ENCODE data around the genes ZNF430, ZNF208 and ZNF675.

DNA sequence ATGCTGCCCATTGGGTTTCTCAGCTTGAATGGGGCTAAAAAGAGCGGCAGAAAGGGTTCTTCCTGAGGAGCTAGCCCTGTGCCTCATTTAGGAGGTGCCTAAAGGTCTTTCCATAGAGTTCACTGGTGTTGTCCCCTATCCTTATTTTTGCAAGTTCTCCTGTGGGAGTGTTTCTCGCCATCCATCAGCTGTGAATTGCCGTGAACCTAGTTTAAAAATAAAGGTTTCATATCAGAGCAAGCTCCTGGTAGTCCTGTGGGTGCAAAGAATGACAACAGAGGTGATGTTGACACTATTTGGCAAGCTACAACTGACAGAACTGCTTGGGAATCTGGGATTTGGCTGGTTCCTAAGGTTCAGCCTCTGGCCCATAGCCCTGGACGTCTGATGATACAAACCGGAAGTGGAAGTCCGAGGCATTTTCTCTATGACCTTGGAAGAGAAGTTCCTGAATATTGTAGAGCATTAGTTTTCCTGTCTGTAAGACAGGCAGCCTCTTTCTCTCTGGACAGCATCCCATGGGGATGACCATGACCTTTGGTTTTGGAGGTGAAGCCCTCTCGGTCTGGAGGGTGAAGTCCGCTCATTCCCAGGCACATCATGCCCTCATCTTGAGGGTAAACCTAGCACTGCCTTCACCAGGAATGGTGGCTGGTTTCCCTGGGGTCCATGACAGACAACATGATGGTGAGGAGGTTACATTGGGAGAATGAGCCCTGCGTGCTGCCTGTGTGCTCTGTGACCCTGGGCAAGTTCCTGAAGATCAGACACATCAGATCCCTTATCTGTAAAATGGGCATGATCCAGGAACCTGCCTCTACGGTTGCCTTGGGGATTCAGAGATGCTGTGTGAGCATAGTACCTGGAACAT, 29.1 kb downstream of the GATAD2A start:
- RRBS = no CpG with 5 or more reads among the region's 10 CpGs

- RRBS = 94% methylated on average over 5 of the region's 25 CpGs
These were observed 53.2 kb downstream of the TSSK6 start for GRCh38 chr19:19461785-19462875.

DNA sequence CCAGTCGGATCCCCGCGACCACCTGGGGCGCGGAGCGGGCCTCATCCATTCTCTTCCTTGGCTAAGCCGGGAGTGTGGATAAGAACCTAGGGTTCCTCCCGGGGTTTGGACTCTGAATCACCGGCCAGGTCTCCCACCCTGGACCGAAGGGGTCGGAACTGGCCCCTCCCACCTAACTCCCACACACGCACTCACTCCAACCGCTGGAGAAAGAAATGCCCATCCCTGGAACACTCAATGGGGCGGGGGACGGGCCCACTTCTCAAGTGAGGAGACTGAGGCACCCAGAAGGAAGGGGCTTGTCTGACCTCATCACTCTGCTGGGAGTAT, 445 bp downstream of the CILP2 start:
- RRBS = 8% methylated on average over 4 of the region's 15 CpGs

DNA sequence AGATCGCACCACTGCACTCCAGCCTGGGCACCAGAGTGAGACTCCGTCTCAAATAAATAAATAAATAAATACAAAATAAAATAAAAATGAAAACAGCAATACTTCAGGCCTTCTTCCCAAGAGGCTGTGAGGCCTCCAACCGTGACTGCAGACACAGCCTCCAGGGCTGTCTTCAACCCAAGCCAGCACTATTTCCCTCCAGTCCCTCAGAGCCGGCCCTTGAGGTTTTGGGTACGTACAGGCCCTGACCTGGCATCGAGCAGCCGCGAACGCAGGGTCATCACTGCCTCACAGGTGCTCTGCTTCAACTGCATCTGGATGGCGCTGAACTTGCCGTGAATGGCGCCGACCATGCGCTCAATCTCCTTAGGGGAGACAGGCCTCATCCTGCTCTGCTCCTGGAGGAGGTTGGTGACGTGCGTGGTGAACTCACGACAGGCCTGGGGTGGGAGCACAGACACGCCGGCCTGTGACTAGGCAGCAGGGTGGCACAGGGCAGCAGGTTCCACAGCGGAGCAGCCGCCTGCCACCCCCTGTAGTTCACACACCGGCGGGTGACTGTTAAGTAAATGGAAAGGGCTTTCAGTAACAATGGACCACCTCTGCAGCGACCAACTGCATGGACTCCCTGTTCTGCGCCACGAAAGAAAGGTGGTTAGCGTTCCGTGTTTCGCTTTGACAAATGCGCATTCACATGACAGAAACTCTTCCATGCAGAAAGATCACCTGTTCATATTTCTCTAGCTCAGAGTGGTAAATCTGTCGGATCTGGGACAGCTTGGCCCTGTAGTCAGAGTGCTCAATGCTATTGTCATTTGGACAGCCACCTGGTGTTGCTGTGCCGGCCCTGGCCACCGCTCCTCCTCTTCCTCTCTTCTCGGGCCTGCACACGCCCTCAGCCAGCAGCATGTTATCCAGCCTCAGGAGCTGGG, 32.1 kb downstream of the CILP2 start:
- RRBS = 100% methylated on average over 1 of the region's 35 CpGs

DNA sequence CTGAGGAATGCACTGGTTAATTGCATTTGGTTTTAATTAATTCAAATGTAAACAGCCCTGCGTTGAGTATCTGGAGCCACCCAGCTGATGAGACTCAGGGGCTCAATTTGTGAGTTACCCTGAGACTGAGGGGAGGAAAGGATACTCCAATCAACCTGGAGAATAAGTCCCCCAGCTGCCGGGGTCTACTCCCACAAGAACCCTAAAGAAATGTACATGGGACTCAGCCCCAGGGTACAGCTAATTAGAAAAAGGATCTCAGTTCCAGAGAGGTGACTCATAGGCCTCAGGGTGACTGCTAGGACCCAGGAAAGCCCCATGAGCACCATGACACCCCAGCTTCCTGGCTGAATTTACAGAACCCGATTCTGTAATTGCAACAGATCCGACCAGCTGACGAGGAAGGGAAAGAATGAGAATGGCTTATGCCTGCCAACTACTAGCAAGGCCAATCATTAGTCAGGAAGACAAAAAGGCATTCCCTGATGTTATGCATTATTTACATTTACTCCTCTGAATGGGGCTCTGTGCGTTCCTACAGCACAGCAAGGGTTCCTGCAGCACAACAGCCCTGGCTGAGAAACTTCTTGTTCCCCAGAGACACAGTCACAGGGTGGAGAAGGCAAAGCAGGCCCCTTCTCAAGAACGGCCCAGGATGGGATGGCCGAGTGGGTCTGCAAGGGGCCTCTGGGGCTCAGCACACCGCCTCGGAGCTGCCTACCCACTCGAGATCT, 27.4 kb downstream of the PBX4 start:
- RRBS = no CpG with 5 or more reads among the region's 11 CpGs

DNA sequence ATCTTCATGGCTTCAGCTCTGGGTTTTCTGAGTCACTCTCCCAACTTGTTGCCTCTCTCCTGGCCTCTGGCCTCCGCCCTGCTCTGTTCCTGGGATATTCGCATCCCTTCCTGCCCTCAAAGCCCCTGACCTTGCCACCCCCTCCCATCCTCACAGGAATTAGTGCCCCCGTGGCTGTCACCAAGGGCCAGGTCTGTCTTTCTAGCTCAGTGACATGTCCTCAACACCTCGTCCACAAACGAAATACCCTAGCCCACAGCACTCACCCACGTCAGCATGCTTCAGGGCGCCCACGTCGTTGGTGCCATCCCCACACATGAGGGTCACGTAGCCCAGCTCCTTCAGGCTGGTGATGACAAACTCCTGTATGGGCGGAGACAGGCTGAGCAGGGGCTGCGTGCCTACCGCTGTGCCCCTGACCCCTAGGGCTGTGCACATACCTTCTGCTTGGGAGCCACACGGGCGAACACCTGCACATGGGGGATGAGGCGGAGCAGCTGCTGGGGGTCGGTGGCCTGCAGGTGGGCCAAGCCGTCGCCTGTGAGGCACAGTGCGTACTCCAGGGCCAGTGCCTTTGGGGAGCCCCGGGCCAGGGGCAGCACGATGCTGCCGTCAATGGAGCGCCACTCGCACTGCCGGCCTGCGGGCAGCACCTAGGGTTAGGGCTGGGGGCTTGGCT, 6.0 kb upstream of the GMIP start:
- RRBS = 99% methylated on average over 7 of the region's 27 CpGs

GRCh38 chr19:19820832-19821313, 677 bp downstream of the ZNF506 start:
- RRBS = no CpG with 5 or more reads among the region's 17 CpGs

- RRBS = no CpG with 5 or more reads among the region's 38 CpGs
These were observed 71.0 kb downstream of the ZNF486 start for GRCh38 chr19:20237632-20238805.

DNA sequence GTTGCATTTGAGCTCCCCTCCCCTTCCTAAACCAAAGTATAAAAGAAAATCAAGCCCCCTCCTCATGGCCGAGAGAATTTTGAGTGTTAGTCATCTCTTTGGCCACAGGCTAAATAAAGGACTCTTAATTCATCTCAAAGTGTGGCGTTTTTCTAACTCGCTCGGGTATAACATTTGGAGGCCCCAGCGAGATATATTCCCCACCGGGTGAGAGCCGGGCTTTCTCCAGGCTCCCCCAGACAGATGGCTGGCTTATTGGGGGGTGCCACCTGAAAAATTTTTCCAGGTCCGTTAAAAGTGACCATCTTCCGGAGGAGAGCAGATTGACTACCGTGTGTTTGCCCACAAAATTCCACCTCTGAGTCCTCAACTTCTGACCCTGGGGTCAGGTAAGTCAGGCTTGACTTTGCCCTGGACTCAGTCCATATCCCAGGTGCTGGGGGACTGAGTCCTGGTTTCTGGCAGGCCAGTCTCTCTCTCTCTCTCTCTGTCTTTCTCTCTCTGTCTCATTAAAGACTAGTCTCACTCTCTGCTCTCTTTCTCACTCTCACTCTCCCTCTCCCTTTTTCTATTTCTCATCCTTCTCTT, 195.5 kb downstream of the ZNF486 start:
- RRBS = 67% methylated on average over 3 of the region's 10 CpGs

DNA sequence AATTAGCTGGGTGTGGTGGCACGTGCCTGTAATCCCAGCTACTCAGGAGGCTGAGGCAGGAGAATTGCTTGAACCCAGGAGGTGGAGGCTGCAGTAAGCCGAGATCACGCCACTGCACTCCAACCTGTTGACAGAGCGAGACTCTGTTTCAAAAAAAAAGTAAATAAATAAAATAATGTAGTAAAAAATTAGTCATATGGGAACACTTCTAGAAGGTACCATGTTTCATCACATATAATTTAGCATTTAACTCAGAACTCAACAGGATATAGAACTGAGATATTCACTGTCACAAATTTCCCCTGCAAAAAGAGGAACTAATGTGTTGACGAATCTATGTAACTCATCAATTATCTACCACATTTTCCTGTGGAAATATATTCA, 1.6 kb downstream of the ZNF737 start:
- RRBS = no CpG with 5 or more reads among the region's 5 CpGs

DNA sequence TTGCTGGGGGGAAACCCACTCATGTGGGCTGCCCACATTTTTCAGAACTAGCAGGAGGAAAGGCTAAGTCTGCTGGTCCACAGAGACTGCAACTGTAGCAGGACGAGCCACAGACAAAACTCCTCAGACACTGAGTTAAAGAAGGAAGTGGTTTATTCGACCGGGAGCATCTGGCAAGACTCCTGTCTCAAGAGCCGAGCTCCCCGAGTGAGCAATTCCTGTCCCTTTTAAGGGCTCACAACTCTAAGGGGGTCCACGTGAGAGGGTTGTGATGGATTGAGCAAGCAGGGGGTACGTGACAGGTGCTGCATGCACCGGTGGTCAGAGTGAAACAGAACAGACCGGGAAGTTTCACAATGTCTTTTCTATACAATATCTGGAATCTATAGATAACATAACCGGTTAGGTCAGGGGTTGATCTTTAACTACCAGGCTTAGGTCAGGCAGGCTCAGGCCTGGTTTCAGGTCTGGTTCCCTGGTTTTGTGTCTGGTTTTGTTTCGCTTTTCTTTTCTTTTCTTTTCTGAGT, 3.1 kb upstream of the ZNF626 start:
- RRBS = no CpG with 5 or more reads among the region's 11 CpGs

DNA sequence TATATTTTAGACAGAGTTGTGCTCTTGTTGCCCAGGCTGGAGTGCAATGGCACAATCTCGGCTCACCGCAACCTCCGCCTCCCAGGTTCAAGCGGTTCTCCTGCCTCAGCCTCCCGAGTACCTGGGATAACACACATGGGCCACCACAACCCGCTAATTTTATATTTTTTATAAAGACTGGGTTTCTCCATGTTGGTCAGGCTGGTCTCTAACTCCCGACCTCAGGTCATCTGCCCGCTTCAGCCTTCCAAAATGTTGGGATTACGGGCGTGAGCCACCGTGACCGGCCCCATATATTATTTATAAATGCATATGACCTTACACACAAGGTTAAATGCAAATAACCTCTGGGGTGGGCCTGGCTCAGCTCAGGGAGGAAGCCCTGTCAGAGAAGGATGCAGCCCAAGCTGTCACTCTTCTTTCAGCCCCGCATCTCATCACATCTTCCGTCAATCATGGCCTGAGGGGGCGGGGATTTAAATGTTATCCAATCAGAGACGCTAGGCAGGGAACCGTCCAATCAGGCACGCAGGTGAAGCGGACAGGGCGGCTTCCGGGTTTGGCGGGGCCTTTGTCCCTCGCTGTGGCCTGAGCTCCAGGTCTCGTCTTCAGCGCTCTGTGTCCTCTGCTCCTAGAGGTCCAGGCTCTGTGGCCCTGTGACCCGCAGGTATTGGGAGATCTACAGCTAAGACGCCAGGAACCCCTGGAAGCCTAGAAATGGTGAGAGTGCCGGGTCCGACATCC, at the start of gene ZNF430:
Gene ZNF430 (plus strand): TSS at position 574 of the 744 bp plus-strand sequence.
- RRBS = no CpG with 5 or more reads among the region's 29 CpGs

- RRBS = no CpG with 5 or more reads among the region's 3 CpGs
These were observed 11.1 kb upstream of the ZNF429 start for GRCh38 chr19:21494337-21494737.

DNA sequence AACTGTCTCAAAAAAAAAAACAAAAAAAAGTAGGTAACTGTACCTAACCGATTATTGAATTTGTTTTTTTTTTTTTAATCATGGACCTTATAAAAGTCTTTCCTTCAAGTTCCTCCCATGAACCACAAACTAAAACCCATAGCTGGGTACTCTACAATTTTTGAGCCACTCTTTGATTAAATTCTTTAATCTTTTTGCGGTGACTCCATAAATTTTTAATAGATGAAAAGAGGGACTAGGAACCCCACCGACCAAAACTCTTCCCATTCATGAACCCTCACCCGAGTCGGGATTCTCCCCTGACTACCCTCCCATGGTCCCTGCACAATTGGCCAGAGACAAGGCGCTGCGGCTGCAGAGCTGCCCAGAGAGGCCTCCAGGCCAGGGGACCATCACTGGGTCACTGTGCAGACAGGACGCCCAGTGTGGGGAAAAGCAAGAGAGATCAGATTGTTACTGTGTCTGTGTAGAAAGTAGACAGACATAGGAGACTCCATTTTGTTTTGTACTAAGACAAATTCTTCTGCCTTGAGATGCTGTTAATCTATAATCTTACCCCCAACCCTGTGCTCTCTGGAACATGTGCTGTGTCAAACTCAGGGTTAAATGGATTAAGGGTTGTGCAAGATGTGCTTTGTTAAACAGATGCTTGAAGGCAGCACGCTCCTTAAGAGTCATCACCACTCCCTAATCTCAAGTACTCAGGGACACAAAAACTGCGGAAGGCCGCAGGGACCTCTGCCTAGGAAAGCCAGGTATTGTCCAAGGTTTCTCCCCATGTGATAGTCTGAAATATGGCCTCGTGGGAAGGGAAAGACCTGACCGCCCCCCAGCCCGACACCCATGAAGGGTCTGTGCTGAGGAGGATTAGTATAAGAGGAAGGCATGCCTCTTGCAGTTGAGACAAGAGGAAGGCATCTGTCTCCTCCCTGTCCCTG, 62.4 kb downstream of the ZNF429 start:
- RRBS = no CpG with 5 or more reads among the region's 14 CpGs

DNA sequence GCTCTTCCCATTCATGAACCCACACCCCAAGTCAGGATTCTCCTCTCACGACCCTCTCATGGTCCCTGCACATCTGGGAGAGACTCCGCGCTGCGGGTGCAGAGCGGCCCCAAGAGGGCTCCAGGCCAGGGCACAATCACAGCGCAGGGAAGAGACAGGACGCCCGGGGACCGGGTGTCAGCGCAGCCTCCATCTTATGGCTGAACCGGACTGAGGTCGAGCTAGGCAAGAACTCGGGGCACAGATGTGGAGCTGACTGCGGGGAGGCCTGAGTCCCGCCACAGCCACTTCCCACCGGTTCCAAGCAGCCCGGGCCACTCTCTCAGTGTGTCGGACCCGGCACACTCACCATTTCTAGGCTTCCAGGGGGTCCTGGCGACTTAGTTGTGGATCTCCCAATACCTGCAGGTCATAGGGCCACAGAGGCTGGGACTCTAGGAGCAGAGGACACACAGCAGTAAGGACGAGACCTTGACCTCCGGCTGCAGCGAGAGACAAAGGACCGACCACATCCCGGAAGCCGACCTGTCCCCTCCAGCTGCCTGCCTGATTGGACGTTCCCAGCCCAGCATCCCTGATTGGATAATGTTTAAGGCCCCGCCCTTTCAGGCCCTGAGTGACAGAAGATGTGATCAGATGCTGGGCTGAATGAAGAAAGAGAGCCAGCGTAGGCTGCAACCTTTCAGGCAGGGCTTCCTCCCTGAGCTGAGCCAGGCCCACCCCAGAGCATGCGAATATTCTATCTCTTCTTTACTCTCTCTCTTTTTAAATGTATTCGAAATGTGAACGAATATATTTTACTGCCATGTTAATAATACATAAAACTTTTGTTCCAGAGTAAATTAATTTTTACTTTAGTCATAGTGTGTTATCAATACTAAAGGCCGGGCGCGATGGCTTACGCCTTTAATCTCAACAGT, at the start of gene ZNF208:
Gene ZNF208 (minus strand): TSS at position 501 of the 920 bp plus-strand sequence.
- RRBS = no CpG with 5 or more reads among the region's 36 CpGs

- RRBS = 25% methylated on average over 1 of the region's 28 CpGs
These were observed 18.6 kb upstream of the ZNF676 start for GRCh38 chr19:22215051-22216017.

DNA sequence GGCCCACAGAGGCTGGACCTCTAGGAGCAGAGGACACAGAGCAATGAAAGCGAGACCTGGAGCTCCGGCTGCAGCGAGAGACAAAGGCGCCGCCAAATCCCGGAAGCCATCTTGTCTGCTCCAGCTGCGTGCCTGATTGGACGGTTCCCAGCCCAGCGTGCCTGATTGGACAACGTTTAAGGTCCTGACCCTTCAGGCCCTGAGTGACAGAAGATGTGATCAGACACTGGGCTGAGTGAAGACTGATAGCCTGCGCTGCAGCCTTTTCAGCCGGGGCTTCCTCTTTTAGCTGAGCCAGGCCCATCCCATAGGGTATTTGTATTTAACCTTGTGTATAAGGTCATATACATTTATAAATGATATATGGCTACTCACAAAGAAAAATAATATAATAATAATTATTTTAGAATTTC, at the start of gene ZNF675:
Gene ZNF675 (minus strand): TSS at position 117 of the 413 bp plus-strand sequence.
- RRBS = no CpG with 5 or more reads among the region's 12 CpGs

DNA sequence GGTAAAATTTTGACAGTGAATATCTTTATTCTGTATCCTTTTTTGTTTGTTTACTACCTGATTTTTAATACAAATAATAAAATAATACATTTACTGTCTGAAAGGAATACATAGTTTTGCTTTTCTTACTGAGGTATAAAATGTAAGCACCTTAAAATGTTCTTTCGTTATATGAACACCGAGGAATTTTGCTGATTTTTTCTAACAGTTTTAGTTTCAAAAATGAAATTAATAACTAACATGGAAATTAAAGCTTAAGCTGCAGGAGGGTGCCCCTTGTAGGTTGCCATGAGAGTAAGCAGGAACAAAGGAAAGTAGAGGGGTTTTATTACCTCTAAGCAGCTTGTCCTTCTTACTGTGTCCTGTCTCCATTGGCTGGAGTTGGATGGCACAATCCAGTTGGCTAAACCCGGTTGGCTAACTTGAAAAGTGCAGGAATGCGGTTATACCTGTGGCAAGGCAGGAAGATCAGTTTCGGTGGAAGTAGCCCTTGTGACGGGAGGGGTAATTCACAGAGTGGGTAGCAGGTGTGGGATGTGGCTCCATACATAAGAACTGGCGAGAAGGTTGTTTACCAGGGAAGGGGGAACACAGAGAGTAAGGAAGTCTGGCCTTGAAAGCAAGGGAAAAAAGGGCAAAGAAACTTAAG, 3.1 kb downstream of the ZNF726 start:
- RRBS = no CpG with 5 or more reads among the region's 7 CpGs

GRCh38 chr19:24002365-24002761, 84.6 kb upstream of the ZNF254 start:
- RRBS = 52% methylated on average over 4 of the region's 16 CpGs

DNA sequence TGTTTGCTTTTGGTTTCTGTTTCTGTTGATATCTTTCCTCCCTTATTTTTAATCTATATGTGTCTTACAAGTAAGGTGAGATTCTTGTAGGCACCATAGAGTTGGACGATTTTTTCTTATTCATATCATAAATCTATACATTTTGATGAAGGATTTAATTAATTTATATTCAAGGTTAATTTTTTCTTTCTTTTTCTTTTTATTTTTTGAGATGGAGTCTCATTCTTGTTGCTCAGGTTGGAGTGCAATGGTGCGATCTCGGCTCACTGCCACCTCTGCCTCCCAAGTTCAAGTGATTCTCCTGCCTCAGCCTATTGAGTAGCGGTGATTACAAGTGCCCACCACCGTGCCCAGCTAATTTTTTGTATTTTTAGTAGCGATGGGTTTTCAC, 57.6 kb downstream of the ZNF254 start:
- RRBS = no CpG with 5 or more reads among the region's 6 CpGs

Data from GM06990 (cell line).